Ascending aorta (tissue), 1 donor: ENCODE data around the genes PRRX1, SUCO and TNFSF4.

DNA sequence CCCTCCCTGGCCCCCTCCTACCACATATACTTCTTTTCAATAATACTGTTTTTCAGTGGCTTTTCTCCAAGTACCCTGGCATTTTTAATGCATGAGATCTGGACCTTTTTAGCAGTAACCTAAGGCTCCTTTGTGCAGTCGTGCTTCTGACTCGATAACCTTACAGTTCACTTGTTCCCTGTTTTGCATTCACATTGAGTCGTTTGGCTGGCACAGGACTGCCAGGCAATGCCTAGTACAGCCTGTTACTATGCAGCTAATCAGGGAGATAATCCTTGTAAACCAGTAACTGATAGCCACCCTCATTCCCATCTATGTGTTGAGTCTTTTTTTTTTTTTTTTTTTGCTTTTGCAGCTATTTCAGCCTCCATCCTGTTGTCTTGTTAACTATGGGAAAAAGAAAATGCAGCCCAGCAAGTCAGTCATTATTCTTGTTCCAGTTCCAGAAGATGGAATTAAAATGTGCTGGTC, 3.8 kb downstream of the ATP1B1 start:
- PRO-cap: no peak

DNA sequence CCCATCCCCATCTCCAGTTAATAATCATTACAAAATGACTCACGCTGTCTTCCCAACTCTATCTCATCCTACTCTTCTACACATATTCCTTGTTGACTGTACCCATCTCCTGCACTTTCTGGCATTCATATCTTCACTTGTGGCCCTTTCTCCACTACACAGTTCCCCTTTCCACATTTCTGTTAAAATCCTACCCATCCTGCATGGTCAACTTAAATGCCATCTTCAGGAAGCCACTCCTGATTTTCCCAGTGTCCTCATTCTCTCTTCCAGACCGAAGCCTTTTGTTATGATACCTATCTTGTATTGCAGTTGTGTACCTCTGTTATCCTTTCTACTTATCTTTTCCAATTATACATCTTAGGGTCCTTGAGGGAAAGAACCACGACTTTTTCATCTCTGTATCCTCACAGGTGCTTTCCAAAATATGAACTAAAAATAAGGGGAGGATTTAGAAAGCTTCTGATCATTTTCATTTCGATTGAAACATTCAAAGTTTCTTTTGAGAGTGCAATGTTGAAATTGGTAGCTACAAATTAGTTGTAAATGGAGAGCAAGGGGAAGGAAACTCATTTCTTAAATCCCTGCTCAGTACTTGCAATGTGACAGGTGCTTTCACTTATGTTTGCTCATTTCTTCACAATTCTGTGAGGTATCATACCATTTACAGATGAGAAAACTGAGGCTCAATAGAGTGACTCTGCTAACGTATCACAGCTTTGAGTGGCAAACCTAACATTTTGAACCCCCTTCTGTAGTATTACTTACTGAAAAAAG, 24.4 kb downstream of the SLC19A2 start:
- PRO-cap: no peak

DNA sequence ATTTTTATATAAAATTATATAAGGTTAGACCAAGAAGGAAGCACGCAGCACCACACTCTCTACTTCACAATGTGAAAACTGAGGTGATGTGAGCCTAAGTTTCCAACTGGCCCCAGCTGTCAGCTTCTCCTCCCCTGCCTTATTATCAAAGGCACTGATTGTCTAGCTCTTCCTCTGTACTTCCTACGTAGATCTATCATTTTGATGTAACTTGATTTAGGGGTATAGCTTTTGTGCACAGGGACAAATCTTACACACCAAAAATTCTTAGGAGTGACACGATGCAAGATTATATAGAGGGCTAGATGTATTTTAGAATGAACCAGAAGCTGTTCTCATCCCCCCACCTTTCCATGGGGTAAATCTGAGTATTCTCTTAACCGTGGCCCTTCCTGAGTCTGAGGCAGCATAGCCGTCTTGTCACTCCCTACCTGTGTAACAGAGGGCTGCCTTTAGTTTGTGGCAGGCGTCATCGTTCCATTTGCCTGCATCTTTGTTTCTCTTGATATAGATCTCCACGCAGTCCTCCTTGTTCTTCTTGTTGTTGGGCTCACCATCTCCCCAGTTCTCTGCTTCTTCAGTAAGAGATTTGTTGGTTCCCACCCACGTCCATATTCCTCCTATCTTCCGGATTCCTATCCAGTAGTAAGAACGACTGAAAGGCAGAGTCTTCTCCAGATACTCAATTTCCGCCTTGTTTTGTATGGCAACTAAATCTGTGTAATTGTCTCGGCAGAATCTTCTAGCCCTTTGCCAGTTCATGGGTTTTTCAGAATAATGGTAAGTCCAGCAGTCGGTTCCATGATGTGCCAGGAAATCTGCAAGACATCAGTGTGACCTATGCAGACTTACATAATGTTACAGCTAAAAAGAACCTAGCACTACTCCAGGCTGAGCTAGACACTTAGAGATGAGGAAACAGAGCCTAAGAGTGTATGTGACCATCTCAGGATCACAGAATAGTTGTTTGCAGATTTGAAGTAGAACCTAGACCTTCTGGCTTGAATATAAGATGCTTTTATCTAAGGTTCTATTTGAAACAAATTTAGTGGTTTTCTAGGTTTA, 3.1 kb downstream of the SELL start:
- PRO-cap: no peak

- PRO-cap: no peak
Measured at GRCh38 chr1:169745303-169745805, 11.5 kb upstream of the SELE start.

- PRO-cap: unidirectional peak, minus-strand start at chr1:170663826
Measured at GRCh38 chr1:170663722-170664636, at the start of gene PRRX1. TSS of gene PRRX1 (plus strand) at chr1:170664131.

DNA sequence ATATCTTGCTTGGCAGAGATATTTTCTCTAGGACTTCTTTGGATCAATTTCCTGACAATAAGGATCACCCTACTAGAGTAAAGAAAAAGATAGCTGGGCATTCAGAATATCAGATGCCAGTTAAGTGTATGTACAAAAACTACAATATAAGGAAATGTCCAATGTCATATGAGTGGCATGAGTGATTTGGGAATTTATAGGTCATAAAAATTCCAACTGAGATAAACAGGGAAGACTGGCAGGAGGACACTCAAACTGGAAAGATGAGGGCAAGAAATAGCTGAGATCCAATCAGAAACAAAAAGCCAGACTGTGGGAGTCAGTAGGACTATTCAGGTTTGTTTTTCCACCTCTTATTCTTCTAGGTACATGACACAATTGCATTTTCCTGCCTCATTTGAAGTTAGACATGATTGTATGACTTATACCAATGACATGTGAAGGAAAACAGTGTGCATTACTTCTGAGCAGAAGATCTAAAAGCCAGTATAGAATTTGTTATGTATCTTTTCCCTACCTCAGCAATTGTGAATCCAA, 52.4 kb upstream of the MROH9 start:
- PRO-cap: no peak

DNA sequence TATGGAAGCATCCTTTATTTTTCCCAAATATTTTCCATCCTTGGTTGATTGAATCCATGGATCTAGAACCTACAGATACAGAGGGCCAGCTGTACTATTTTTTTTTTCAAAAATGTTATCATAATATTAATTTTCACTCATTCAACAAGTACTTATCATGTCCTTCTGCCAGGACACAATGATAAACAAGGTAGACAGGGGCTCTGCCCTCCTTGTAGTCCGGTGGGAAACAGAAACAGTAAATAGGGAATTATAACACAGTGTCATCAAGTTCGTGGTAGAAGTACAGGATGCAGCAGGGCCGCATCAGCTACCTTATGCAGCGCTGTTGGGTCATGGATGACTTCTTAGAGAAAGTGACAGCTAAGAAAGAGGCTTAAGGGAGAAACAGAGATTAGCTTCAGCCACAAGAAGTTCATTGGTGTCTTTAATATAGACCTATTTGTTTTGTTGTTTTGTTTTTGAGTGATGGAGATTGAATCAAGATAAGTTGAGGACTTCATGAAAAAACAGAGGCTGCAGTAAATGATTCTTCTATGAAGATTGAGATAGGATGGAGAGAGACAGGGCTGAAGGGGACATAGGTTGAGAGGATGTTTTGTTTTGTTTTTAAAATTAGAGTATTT, 7.7 kb downstream of the FMO4 start:
- PRO-cap: no peak

DNA sequence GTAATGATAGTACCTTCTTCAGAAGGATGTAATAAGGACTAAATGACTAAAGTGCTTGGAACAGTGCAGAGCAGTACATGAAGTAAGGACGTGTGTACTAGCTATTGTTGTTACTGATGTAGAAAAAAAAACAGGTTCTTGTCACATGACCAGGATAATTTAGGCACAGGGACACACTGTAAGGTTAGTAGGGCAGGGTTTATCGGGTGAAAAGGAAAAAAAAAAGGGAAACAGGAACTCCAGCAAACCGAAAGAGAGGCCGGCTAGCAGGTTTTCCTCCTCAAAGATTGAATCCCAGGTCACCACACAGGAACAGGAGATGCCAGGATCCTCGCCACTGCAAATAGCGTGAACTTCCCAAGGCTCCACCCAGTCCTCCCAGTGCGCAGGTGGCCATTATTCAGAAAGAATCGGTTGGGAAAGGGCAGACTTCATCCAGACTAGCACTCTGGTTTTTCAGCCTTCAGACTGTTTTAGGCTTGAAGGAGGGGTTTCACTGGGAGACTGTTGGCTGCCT, 63.8 kb upstream of the PRRC2C start:
- PRO-cap: no peak

- PRO-cap: no peak
Measured at GRCh38 chr1:171540067-171540923, 55.0 kb downstream of the PRRC2C start.

DNA sequence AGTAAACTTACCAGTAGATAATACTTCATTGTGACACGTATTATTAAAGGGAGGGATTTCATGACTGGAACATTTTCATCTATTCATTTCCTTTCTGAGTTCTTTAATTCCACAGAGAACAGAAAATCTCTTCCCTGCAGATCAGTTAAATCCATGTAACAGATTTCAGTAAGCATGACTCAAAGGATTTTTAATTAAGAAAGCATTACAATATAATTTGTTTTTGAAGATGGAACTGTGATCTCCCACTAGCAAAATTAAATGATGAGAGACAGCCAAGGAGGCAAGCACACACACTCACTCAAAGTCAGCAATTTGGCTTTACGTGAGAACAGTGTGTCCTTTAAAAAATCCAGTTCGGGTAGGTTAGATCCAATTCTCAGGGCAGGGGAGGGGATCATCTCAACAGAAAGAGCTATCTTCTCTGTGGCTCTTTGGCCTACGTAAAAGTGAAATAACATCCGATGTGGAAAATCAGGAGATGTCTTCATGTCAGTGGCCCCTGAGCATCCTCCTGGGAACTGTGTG, 10.7 kb upstream of the MYOC start:
- PRO-cap: no peak

GRCh38 chr1:171841995-171842868, 934 bp downstream of the DNM3 start:
- PRO-cap: unidirectional peak, minus-strand start at chr1:171842609

DNA sequence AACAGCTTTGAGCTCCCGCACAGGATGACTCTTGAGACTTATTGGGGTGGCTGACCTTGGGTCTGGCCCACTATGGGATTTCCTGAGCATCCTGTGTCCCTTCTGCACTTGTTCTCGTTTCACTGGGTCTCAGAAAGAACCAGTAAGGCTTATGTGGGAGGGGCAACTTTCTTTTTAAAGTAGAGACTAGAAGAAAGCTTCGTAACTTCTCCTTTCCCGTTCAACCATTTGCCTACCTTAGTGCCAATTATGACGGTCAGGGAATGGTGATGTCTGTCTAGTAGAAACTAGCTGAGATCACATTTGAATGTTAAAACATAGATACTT, 59.5 kb upstream of the C1orf105 start:
- PRO-cap: no peak

- PRO-cap: no peak
Measured at GRCh38 chr1:172450463-172451460, 6.9 kb upstream of the PIGC start.

- PRO-cap: bidirectional peak, plus-strand start at chr1:172533150, minus-strand start at chr1:172532929; unidirectional peak, minus-strand start at chr1:172533472
Measured at GRCh38 chr1:172532718-172533736, at the start of gene SUCO. TSS of gene SUCO (plus strand) at chr1:172533150.

DNA sequence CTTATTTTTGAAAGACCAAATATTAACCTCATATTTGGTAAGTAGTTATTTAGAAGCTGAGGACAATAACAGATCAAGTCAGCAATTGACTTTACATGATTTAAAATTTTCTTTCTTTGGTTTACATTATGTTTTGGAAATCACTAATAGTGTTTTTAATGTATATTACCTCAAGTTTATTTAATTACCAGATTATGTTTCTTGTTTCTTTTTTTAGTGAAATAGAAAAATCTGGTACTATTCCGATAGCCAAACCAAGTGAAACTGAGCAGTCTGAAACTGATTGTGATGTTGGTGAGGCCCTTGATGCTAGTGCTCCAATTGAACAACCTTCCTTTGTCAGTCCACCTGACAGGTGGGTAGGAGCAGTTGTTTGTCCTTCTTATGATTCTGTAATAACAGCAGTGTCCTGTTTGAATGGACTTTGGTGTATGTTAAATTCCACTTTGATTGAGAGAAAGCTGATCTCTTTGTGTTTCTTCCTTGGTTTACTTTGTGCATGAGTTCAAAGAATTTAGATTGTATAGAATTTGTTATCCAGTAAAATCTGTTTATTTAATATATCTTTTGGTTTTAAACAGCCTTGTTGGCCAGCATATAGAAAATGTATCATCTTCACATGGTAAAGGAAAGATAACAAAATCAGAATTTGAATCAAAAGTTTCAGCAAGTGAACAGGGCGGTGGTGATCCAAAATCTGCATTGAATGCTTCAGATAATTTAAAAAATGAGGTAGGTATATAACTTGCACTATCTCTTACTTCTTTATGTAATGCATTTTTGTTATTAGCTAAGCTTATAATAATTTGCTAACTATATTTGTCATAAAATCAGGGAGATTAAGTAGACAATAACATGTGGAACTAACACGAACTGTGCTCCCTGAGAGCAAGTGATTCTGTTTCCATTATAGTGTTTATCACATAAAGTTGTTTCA, 24.4 kb downstream of the SUCO start:
- PRO-cap: no peak

GRCh38 chr1:172825880-172826711, 167.2 kb downstream of the FASLG start:
- PRO-cap: no peak

DNA sequence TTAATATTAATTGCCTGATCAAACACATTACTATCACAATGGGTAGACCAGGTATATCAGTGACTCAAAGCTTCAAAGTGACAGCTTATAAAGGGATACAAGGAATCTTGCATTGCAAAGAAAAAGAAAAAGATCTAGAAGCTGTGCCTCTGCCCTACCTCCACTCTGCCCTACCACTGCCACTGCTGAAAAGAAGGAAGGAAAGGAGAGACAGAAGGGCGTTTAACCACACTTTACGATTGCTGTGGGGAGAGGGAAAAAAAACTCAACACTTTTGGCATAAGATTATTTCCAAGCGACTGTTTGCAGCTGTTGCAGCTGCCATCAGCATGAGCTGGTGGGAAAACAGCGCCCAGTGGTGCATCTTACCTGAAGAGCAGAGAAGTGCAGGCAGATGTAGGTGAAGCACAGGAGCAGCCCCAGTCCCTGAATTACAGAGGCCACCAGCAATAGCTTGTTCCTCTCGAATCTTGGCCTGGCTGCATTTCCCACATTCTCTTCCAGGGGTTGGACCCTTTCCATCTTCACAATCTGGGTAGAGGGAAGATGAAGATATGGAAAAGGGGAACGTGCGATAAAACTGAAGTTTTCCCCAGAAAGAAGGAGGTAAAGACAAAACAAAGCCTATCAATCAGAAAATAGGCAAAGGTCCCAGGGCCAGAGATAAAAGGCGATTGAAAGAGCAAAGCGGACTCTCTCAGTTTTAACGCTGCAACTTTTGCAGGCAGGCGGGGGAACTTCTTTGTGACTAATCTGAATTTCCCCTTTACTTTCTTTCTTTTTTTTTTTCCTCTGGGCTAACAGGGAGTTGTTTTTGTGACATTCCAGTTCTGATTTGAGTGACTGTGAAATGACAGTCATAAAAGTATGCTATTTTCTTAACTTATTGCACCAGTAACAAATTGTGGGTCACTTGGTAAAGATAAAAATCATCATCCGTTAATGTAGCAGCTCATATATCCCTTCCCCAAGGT, at the start of gene TNFSF4:
Gene TNFSF4, minus strand, starts transcription at position 677 of the 974 bp plus-strand sequence.
- PRO-cap: no peak

GRCh38 chr1:173210396-173210641, 3.2 kb upstream of the TNFSF4 start:
- PRO-cap: no peak

GRCh38 chr1:173451806-173452729, 25.1 kb upstream of the PRDX6 start:
- PRO-cap: no peak

DNA sequence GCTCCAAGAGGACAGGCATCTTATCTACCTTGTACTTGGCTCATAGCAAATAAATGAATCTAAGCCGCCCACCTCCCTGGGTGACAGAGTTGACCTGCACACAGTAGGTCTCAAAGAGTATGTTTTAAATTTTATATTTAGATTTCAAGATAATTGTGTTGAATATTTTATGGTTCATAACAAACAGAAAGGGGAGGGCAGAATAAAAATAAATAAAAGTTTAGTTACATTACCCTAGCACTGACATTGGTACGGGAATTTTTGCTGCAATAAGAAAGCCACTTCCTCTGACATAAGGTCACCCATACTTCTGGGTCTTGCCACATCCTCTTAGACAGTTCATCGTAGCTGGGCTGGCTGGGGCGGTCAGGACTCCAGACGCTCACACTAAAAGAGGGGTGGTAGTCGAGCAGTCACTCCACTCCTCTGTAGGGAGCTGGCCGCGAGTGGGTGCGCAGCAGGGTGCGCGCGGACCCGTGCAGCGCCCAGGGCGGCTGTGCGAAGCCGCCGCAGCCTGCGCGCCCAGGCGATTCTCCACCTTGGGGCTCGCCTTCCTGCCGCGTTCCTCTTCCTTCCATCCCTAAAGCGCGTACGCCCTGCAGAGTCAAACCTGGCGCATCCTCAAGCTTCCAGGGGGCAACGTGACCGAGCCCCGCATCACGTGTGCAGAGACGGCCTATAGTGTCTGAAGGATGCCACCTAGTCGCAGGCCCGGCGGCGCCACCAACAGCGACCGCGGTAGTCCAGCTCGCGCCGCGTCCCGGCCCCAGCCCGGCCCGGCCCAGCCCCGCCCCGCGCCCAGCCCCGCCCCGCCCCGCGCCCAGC, 524 bp upstream of the PRDX6 start:
- PRO-cap: bidirectional peak, plus-strand start outside the sequence, minus-strand start at position 740 of the sequence